Renal cortical epithelial cell (primary cell): ENCODE measurements around the genes SPEGNB and EPHA4.

- RRBS: 33% methylated on average over 2 of the region's 12 CpGs
These were observed 25.0 kb downstream of the SPEG start for GRCh38 chr2:219459474-219460150.

GRCh38 chr2:219495875-219496553, at the start of gene SPEGNB:
TSS of gene SPEGNB (plus strand) at chr2:219496131.
- RRBS: 39% methylated on average over 4 of the region's 18 CpGs

DNA sequence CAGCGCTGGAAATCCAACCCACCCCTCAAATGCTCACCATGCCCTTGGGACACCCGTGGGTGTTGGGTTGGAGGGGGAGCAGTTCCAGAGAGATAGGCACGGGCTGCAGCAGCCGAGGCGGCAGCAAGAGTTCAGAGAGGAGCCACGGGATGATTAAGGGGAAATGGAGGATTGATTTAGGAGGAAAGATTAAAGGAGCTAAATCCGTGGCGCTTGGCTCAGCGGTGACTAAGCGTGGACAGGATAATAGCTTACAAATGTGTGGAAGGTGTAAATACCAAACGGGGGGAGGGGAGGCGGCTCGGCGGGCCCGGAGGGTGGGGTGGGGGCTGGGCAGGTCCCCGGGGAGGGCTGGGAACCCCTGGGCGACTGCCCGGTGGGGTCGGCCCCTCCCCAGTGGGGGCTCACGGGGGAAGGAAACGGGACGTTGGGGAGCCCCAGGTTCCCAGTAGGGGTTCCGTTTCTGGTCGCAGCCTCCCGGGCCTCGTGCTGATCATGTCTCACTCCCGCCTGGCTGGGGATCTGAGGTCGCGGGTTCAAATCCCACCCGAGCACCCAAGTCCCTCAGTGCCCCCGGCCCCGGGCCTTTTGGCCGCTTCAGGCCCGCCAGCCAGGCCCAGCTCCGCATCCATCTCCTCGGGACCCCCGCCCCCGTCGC, 7.9 kb downstream of the ASIC4 start:
- RRBS: 4% methylated on average over 13 of the region's 39 CpGs

- RRBS: under 1% methylated on average over 3 of the region's 13 CpGs
These were observed 13.7 kb downstream of the CHPF start for GRCh38 chr2:219529952-219530357.

- RRBS: no CpG with 5 or more reads among the region's 5 CpGs
These were observed 1.1 kb downstream of the INHA start for GRCh38 chr2:219573165-219573631.

DNA sequence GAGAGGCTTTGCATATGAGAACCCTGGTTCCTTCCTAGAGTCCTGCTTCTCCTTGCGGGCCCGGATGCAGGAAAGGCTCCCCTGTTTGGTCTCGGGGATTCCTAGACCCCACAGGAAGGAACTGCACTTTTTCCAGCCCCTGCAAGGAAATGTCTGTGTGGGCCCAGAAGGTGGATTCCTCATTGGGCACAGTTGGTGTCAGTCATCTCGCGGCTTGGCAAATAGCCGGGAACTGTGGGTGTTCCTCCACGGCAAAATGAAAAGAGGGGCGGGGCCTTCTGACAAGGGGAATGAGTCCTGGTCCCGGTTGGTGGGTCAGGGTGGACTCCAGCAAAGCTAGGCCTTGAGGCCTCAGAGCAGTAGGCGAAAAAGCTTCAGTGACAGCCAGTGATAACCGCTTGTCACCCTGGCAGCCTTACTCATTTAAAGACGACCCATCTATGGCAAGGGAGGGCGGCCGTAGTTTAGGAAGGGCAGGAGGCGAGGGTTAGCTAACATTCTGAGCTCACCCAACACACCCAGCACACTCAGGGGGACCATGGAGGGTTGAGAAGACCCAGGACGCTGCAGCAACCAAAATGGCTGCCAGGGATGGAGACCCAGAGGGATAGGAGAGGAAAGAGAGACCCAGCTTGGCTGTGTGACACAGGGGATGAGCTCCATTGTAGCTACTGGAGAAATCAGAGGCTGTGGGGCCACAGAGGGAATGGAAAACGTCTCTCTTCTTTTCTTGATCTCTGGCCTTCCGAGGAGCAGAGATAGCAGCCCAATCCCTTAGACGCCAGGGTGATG, 16.5 kb downstream of the SLC4A3 start:
- RRBS: no CpG with 5 or more reads among the region's 19 CpGs

- RRBS: no CpG with 5 or more reads among the region's 2 CpGs
These were observed 336.2 kb downstream of the EPHA4 start for GRCh38 chr2:221235891-221236334.

- RRBS: no CpG with 5 or more reads among the region's 17 CpGs
These were observed 152.0 kb downstream of the EPHA4 start for GRCh38 chr2:221419715-221420802.

GRCh38 chr2:221501193-221501929, 70.7 kb downstream of the EPHA4 start:
- RRBS: no CpG with 5 or more reads among the region's 11 CpGs

DNA sequence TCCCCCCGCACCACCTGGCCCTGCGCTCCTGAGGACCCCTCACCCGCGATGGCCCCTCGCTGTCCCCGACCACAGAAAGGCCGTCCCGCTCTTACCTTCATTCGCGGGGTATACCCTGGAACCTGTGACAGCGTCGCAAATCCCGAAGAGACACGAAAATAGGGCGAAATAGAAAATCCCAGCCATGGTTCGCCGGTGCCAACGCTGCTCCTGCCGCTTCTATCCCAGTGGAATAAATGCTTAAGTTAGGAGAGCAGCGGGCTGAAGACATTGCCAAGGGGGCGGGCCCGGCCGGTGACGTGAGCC, at the start of gene EPHA4:
TSS of gene EPHA4 (minus strand) at position 242 of the 306 bp plus-strand sequence.
- RRBS: 0% methylated on average over 6 of the region's 24 CpGs

DNA sequence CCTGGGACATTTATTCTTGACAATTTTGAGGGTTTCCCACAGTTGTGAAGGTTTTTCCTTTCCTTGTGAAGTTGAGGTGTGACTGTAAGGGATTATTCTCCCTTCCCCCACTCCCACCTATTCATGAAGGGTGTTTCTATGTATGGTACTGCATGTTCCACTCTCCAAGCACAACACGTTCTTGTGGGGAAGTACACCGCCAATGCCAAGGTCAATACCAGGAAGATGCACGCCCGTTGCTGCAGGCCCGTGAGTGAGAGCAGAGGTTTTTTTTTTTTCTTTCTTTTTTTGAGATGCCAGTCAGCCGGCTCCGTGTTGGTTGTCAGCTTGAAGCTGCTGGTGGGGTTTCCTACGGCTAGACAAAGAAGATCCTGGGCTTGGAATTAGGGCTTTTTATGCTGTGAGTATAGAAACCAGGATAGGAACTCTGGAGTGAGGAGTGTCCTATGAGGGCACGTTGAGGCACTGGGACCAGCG, 38.6 kb upstream of the EPHA4 start:
- RRBS: no CpG with 5 or more reads among the region's 10 CpGs

DNA sequence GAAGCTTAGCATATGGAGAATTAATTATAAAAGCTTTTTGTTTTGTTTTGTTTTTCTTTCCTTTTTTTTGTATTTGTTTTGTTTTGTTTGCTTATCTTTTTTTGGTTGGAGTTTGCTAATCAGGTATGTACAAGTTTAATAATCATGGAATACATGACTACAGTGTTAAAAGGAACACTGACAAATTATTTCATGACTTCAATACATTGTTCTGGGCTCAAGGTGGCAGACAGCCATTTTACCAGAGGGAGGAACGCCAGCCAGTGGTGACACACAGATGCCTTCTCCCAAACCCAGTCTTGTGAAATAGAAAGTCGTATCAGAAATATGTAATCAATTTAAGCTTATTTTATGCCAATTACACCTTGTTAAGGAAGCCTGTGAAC, 263.9 kb upstream of the EPHA4 start:
- RRBS: no CpG with 5 or more reads among the region's 2 CpGs

- RRBS: no CpG with 5 or more reads among the region's 11 CpGs
These were observed 8.4 kb downstream of the PAX3 start for GRCh38 chr2:222290298-222290906.

DNA sequence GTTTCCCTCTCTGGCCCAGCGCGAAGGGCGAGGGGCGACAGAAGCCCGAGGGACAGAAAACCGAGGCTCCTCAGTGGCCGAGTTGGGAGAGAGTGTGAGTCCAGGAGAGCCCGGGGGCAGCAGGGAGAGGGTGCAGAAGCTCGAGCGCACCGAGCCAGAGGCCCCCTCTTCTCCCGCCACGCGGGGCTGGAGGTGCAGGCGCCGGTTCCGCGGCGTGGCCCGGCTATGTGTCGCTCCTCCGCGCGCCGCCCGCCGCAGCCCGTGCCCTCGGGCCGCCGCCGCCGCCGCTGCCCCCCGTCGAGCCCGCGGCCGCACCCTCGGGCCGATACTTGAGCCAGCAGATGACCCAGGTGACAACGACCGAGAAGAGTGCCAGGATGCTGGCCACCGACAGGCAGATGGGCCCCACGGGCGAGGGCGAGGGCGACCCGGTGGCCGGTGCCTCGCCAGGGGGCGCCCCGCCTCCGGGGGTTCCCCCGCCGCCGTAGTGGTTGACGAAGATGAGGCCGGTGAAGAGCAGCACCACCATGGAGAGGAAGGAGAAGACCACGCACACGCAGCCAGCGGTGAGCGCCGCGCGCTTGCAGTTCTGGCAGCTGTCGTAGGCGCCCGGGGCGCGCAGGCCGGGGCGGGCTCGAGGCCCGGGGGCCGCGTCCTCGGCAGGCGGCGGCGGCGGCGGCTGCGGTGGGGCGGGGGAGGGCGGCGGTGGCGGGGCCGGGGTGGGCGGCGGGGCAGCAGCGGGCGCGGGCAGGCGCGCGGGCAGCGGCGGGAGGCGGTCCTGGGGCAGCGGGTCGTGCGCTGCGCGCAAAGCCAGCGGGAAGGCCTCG, 937 bp downstream of the ENSG00000288658 start:
- RRBS: 3% methylated on average over 33 of the region's 107 CpGs

DNA sequence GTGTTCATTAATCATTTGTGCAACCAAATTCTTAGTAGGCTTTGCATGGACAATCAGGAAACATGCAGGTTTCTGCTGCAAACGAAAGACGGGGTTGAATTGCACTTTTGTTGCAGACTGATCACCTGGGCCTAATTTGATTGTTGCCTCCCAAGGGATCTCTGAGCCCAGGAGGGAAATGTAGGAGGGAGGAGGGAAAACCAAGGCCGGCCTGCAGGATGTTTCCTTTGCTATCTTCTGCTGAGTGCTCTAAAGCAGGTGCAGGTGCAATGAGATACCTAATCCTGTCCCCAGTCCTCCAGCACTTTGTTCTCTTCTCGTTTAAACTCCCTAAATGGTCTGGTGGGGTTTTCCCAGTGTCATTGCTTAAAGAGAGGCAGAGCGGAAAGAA, 943 bp upstream of the SGPP2 start:
- RRBS: no CpG with 5 or more reads among the region's 5 CpGs

GRCh38 chr2:222561303-222562293, 94.3 kb downstream of the FARSB start:
- RRBS: no CpG with 5 or more reads among the region's 7 CpGs

- RRBS: no CpG with 5 or more reads among the region's 3 CpGs
These were observed 12.4 kb downstream of the MOGAT1 start for GRCh38 chr2:222683836-222684268.

DNA sequence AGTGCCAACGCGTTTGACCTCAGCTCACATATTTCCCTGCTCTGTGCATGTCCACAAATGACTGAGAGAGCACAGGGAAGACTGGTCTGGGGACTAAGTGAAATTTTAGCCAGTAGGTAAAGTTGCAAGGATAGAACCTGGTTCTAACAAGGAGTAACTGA, 55.1 kb upstream of the ACSL3 start:
- RRBS: no CpG with 5 or more reads among the region's 2 CpGs

GRCh38 chr2:222889037-222889950, 28.5 kb downstream of the ACSL3 start:
- RRBS: no CpG with 5 or more reads among the region's 9 CpGs

DNA sequence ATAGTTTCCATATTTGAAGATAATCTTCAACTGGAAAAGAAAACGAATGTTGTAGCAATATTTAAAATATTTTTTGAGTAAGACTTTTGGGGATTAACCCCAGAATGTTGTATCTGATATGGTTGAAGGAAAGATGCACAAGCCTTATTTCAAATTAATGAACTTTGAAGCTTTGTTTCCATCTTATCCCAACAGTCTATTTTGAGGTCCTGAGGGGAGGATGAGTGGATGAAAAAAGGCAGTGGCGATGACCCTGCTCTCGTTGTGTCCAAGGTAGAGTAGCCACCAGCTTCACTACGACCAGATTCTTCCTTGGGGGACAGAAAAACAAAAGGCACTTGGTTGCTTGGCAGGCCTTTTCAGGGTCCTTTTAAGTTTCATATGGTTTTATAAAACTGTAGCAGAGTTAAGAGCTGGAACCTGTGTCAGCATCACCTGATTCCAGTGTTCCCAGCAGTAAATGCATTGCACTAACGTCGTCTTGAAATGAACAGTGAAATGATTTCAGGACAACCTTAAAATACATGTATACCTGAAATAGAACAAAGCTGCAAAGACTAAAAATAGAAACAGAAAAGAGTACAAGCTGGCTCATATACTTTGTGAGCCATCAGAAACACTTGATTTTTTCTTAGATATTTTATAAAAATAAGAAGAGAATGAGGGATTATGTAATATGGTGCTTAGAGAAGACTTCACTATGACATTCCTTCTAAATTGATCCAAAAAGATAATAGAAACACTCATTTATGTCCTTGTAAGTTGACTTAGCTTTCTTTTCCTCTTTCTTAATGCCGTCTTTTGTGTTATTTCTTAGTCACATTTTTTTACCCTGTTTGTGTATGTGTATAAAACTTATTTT, 51.9 kb downstream of the ACSL3 start:
- RRBS: no CpG with 5 or more reads among the region's 7 CpGs